Monocyte (primary cell): ENCODE measurements around a stretch of chr2.

DNA sequence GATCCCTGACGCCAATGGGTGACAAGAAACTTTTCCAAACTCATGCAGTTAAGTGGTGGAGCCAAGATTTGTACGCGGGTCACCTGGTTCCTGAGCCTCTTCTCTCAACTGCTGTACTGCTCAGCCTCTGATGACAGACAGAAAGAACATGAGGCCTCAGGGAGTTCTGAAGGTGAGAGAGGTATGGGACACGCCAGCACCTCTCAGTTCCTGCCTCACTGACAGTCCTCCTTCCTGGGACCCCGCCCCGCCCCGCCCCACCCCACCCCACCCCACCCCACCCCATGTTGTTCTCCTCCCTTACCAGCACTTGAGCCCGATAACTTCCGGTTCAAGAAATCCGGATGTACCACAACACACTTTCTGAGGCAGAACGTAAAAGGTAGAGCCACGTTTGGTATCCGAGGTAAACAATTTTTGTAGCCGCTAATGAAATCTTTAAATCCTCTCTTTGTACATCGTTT is 287.7 kb downstream of the MYCN start:
- PRO-cap, 2 experiments: no peak in any of the 2 experiments

DNA sequence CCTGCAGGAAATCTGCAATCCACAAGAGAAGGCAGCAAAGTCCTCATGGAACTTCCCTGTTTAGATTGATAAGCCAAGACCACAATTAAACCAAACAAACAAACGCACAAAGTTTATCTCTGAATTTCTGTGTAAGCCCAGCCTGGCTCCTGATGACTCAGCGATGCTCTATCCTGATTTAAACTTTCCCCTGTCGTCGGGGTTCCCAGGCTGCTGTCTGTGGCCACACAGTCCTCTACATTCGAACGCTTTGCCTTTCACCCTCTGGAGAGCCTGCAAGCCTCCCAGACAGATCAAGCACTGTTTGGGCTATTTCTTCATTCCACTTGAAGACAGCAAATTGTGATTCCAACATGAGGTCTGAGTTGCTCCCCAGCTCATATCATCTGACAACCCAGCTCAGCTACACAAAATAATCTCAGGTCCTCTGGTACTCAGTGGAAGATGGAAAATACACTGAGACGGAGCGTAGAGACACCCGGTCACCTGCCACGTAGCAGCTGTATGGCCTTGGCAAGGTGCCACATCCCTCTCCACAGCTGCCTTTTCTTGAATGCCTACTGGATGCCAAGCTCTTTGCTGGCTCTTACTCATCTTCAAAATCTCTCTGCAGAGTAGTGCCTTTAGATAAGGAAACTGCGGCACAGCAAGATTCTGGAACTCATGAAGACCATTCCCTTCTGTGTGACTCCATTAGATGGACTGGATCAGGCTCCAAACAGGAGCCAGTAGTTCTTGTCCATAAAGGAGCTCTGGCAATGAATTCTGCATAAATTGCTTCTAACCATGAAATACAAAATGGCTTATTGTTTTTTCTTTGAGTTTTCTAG is 51.1 kb downstream of the CYRIA start:
- PRO-cap, 2 experiments: peak in 2 of 2 experiments; most common minus-strand start position 544 of the sequence (in 2)

DNA sequence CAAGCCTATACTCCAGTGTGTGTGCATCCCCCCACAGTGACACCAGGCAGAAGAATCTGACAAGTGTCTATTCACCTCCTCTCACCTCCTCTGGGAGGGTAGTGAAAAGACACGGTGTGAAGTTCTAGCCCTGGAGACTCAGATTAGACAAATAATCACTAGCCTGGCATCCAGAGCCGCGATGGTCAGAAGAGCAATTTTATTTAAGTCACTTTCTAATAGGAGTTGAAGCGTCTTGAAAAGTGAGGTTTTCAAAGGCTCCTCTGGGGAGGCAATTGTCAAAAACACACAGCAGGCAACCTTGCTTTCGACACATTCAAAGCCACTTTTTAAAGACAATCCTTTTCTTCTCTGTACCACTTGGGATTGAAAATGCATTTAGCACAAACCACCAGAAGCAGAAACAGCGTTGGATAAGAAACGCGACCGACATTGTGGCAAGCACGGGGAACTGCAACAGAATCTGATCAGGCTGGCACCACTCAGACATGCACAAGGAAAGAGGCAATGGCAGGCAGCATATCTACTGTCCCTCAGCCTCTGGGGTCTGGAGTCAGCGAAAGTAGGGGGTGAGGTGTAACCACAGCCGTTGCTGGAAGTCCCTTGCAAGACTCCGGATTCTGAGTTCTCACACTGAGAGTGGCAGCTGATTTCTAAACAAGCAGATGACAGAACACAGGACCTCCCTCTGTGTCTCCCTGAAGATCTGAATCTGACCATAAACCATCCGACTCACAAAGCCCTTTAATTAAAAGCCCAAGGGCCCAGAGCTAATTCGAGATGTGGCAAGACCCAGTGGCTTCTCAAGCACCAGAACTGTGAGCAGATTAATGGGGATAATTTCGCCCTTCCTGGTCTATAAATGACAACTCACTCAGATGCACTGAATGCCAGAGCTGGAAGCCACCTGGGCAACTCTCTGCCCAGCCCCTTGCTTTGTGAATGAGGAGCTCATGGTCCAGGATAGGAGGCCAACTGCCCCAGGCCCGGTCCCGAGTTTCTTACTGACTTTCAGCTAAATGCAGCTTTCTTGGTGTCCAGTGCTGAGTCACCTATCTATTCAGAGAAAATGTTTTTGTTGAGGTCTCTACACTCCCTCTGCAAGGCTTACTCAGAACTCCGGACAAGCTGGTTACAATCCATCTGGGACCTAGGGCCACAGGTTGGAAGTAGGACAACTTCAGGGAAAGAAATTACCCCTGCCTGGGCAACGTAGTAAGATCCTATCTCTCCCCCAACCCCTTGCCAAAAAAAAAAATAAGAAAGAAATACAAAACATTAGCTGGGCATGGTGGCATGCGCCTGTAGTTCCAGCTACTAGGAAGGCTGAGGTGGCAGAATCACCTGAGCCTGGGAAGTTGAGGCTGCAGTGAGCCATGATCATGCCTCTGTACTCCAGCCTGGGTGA is 29.6 kb downstream of the CYRIA start:
- PRO-cap, 2 experiments: peak in 2 of 2 experiments; most common minus-strand start position 142 of the sequence (in 1)

DNA sequence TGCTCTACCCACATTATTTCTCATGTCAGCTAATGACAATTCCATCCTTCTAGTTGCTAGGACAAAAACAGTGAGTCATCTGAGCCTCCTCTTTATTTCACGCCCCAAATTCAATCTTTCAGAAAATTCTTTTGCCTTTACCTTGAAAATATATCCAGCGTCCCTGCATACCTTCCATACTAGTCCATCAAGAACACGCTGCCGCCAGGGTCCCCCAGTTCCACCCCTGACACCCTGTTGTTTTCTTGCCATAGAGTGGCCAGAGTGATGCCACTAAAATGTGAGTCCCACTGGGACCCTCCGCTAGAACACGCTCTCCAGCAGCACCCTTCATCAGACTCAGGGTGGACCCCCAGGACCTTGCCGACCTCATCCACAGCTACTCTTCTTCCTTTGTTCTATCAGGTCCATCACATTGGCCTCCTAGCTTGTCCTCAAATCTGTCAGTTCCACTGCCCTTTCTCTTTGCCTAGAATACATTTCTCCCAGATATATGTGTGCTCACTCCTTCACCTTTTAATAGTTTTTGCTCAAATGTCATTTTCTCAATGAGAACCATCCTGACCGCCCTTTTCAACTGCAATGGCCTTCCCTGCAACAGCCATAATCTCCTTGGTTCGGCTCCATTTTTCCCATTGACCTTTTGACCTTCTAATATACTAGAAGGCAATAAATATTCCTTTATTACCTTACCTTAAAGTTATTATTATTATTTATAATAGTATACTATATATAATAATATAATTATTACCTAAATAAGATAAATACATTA is 23.2 kb downstream of the CYRIA start:
- PRO-cap, 2 experiments: peak in 2 of 2 experiments; most common minus-strand start position 385 of the sequence (in 2)

GRCh38 chr2:16661599-16661846 is 4.1 kb downstream of the CYRIA start:
- PRO-cap, 2 experiments: no peak in any of the 2 experiments

DNA sequence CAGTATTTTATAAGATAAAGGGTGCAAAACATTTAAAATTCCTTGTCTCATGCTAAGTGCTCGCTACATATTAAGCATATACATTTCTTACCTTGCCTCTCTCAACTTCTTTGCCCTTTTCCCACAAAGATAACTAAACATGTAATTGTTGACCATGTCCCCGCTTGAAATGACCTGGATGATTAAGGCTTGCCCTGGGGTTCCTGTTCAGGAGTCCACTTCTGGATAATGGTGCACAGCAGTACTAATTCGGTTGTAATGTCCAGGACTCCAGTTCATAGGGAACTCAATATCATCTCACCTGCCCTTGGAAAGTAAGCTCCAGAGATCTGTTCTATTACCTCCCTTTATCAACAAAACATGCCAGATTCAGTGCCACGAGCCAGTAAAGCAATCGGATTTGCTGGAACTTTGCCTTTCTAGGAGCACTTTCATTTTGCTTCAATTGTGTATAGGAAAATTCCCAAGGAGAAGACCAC is 162.4 kb upstream of the CYRIA start:
- PRO-cap, 2 experiments: no peak in any of the 2 experiments

- PRO-cap, 2 experiments: no peak in any of the 2 experiments
Observed at GRCh38 chr2:17538799-17539449, 1.6 kb upstream of the VSNL1 start.

- PRO-cap, 2 experiments: no peak in any of the 2 experiments
Observed at GRCh38 chr2:17557565-17558283, 17.2 kb downstream of the VSNL1 start.

GRCh38 chr2:17892771-17893542 is 14.5 kb downstream of the KCNS3 start:
- PRO-cap, 2 experiments: no peak in any of the 2 experiments

- PRO-cap, 2 experiments: no peak in any of the 2 experiments
Observed at GRCh38 chr2:19305656-19306266, 52.7 kb downstream of the OSR1 start.

DNA sequence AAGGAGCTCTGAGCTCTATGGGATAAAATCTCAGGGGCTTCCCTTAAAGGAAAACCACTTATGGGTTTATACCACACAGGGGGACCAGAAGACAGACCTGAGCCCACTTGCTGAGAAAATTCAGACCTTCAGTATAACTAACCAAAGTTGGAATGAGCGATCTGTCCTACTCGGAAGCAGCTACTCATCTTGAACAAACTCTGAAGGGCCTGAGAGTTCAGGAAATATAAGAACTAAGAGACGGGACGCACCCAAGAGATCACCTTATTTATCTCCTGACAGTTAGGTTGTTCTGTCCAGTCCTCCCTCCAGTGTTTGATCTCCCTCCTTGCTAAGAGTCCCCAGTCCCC is 239.1 kb upstream of the OSR1 start:
- PRO-cap, 2 experiments: no peak in any of the 2 experiments

GRCh38 chr2:19677911-19678709 is 223.7 kb downstream of the TTC32 start:
- PRO-cap, 2 experiments: no peak in any of the 2 experiments

DNA sequence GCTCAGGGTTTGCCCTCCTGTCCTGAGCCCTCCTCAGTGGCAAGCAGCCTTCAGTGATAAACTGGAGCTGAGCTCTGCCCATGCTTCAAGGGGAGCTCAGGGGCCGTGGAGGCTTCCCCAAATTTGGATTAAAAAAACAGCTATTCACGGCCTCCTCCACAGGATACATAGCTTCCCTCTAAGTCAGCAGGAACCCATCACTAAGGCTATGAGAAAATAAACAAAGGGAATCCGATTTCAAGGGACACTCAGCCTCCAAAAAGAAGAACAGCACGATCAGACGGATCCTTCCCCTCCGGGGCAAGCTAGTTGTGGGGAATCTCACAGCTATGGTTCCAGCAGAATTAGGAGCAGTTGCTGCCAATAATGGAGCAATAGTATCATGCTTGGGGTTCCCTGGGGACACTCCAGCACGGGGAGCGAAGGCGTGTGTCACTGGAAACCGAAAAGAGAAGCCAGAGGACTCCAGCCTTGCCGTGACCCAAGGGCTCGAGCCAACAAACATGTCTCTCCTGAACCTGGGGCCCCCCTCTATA is 163.1 kb downstream of the TTC32 start:
- PRO-cap, 2 experiments: no peak in any of the 2 experiments

GRCh38 chr2:19900406-19900791 is 1.4 kb downstream of the TTC32 start:
- PRO-cap, 2 experiments: no peak in any of the 2 experiments

DNA sequence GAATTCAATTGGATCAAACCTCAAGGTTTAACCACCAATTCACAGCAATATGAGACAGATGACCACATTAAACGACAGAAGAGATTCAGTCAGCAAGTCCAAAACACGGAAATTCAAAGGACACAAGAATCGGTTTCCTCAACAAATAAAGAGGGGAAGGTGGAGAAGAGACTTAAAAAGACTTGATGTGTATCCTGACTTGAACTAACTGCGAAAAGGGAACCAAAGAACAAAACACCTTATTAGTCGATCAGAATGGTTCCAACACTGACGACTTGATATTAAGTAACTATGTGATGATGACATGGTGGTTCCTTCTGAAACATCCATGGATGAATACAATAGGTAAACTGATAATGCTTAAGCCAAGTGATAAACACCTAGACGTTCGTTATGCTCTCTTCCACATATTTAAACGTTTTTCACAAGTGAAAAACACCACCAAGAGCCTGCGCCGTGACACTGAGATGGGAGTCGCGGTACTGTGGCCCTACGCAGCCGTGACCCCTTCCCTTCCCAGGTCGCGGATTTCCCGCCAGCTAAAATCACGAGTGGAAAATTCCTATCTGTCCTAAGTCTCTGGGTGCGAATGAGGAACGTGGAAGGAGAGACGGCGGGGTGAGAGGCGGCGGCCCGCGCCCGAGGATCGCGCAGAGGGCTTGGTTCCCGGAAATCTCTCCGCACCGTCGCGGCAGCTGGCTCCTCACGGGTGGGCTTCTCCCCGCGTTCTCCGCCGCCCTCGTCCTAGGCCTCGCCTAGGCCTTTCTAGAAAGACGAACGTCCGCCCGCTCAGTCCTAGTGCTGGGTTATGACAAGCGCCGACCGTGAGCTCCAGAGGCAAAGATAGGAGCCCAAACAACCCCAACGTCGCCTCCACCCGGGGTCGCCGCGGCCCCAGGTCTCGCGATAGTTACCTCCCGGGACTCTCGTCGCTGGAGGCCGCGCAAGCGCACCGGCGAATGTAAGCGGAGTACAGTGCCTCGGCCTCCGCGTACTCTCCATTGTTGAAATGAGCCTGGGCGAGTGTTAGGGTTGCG is 673 bp downstream of the TTC32 start:
- PRO-cap, 2 experiments: peak in 2 of 2 experiments; most common plus-strand start position 1,001 of the sequence (in 2); most common minus-strand start position 845 of the sequence (in 2)

- PRO-cap, 2 experiments: peak in 1 of 2 experiments; most common minus-strand start chr2:20038725 (in 1)
Observed at GRCh38 chr2:20038564-20039017, 12.8 kb downstream of the LAPTM4A start.

DNA sequence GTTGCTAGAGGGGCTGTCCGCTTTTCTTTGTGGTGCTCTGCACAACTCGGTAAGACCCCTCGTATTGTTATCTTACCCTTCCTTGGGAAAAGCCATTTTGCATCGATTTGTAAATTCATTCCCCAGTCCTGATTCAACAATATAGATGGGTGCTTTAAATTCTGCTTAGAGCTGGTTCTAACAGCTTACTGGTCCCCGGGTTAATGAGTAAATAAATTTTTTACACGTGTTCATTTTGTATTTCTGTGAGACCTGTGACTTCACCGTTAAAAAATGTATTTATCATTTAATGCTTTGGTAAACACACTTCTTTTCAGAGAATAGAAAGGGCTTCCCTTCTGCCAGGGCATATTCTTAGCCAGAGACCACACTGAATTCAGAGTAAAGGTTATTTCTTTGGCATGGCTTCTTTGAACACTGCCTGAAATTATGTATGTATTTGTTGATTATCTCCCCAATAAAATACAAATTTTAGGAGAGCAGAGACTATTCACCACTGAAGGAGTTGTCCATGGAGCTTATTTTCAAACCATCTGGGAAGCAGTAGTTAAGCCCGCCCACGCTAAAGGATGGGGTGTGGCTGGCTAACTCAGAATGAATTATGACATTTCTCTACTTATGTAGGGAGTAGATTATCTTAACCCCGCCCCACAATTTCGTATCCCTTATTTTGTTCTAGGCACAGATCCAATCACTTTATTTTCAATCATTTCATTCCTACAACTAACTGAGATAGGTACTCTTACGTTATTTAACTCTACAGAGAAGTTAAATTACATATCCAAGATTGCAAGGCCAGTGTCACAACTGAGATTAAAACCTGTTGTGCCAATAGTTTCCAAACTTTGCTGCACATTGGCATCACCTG is 1.3 kb upstream of the LAPTM4A start:
- PRO-cap, 2 experiments: no peak in any of the 2 experiments

DNA sequence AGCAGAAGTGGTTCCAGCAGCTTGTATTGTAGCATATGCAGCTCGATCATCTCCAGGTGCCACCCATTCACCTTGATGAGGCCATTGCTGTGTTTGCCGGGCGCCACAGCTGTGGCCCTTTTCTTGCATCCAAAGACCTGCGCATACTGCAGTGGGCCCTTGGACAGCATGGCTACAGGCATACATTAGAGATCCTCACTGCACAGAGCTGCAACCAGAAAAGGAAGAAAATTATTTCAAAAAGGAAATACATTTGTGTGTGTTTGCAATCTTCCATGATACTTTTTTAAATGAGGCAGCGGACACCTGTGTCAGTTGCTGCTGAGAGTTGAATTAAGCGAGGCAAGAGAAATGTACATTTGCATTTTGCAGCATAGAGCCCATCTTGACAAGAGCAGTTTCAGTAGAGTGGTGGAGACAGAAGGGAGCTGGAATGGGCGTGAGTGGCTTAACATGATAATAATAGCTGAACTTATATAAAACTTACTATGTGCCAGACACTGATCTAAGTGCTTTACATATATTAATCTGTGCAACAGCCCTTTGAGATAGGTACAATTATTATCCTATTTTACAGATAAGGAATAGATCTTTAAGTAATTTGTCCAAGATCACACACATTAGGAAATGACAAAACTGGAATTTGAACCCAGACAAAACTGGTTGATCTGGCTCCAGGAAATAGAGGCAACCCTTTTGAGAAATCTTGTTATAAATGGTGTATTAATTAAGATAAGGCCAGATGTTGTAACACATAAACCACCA is 68.9 kb downstream of the SDC1 start:
- PRO-cap, 2 experiments: no peak in any of the 2 experiments

- PRO-cap, 2 experiments: no peak in any of the 2 experiments
Observed at GRCh38 chr2:20168352-20168642, 56.6 kb downstream of the SDC1 start.

- PRO-cap, 2 experiments: no peak in any of the 2 experiments
Observed at GRCh38 chr2:20179629-20180871, 44.9 kb downstream of the SDC1 start.